HepG2 (cell line): ENCODE measurements around a stretch of chr11.

DNA sequence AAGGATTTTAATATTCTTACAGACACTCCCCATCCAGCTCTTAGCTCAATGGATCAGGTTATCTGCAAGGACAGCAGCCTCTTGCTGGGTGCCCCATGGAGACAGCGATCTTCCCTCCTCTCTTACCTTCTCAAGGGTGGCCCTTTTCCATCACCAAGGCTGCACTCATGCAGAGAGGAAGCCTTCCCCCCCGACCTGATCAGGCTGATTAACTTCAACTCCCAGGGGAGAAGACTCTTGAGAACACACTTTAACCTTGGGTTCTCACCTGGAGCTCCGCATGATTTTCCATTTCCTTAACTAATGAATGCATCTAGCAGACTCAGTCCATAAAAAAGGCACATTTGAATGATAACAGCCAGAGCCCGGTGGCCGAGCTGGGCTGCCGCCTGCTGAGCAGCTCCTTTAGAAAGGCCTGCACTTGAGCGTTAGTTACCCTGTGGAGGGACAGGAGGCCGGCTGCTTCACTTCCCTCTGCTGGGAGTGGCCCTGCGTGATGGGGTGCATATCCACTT lies 3.3 kb upstream of the GLB1L3 start:
- RRBS, 2 experiments, result 33 to 41% methylated on average over 3 to 5 of the region's 9 CpGs
CAGE:
- cytosol, long polyA minus RNA, result no peak
- cytosol, long polyA plus RNA, result no peak
- long polyA plus RNA, result no peak
- nucleus, long polyA minus RNA, result no peak
- nucleus, long polyA plus RNA, result no peak

GRCh38 chr11:134275088-134275898 lies 886 bp upstream of the GLB1L3 start:
- RRBS, 2 experiments, result 51 to 85% methylated on average over 3 of the region's 27 CpGs
CAGE:
- cytosol, long polyA minus RNA, result no peak
- cytosol, long polyA plus RNA, result no peak
- long polyA plus RNA, result no peak
- nucleus, long polyA minus RNA, result no peak
- nucleus, long polyA plus RNA, result no peak

DNA sequence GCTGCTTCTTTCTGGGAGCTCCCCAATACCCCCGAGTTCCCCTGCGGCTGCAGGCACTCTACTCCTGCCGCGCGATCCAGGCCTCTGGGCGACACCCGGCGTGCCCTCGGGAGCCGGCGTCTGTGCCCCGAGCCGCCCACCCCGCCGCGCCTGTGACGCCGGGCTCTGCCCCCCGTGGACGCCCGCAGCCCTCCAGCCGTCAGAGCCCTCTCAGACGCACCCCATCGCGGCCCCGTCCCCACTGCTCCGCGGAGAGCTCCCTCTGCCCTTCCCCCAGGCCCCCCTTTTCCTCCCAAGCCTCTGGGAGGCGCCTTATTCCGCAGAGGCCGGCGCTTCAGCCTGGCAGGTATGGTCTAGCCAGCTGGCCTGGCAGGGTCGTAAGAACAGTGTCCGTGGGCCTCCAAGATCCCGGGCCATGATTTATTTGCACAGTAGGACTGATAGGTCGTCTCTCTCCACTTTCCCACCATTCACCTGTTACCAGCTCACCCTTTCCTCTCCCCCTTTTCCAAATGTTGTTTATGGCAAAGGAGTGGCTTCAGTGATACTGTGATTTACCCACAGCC lies 558 bp downstream of the GLB1L2 start:
- RRBS, 2 experiments, result 21 to 40% methylated on average over 14 to 19 of the region's 36 CpGs
CAGE:
- cytosol, long polyA minus RNA, result no peak
- cytosol, long polyA plus RNA, result no peak
- long polyA plus RNA, result no peak
- nucleus, long polyA minus RNA, result no peak
- nucleus, long polyA plus RNA, result no peak

GRCh38 chr11:134761920-134763002 lies 350.2 kb upstream of the B3GAT1 start:
- RRBS, 2 experiments, result 64 to 67% methylated on average over 22 to 24 of the region's 79 CpGs
CAGE:
- cytosol, long polyA minus RNA, result no peak
- cytosol, long polyA plus RNA, result no peak
- long polyA plus RNA, result no peak
- nucleus, long polyA minus RNA, result no peak
- nucleus, long polyA plus RNA, result no peak